ENCODE data around the genes AKR1B1 and DGKI.

DNA sequence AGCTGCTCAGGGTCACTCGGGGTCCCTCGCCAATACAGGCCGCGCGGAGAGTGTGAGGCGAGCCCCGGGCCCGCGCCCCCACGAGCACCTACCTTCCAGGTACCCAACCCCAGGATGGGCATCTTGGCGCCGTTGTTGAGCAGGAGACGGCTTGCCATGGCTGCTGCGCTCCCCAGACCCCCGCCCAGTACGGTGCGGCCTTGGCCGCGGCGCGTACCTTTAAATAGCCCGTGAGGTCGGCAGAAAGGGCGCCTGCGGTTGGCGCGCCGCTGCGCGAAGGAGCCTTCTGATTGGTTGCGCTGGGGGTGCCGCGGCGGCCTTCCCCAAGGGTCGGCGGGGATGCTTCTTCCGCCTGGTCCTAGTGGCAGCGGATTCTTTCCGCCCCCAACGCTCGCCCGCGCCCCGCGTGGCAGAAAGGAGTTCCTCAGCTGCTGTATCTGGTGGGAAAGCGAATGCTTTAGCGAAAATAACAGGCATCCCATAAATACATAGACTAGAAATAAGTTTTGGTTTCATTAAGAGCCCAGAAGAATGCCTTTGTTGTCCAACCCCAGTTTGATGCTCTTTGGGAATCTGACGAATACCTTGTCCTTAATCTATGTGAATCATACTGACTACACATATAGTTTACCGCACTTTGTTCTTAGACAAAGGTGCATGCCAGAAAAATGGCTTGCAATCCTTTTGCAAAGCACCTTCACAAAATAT lies at the start of gene AKR1B1:
TSS of gene AKR1B1 (minus strand) at position 196 of the 708 bp plus-strand sequence.
- PRO-cap, 2 experiments, result peak in 2 of 2 experiments; most common minus-strand start position 194 of the sequence (in 2)

DNA sequence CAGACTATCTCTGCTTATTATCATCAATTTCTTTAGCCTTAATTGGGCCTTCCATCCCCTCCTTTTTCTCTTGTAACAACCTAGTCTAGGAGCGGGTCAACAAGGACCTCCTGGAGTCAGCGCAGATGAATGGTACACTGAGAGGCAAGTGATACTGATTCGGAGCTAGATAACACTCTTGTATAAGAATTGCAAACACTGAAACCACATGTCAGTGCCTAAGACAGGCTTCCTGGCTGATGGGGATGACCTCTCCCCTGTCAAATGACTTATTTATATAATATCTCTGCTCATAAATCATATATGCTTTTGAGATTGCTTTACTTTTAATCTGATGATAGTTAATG lies 22.7 kb downstream of the BPGM start:
- PRO-cap, 2 experiments, result no peak in any of the 2 experiments

DNA sequence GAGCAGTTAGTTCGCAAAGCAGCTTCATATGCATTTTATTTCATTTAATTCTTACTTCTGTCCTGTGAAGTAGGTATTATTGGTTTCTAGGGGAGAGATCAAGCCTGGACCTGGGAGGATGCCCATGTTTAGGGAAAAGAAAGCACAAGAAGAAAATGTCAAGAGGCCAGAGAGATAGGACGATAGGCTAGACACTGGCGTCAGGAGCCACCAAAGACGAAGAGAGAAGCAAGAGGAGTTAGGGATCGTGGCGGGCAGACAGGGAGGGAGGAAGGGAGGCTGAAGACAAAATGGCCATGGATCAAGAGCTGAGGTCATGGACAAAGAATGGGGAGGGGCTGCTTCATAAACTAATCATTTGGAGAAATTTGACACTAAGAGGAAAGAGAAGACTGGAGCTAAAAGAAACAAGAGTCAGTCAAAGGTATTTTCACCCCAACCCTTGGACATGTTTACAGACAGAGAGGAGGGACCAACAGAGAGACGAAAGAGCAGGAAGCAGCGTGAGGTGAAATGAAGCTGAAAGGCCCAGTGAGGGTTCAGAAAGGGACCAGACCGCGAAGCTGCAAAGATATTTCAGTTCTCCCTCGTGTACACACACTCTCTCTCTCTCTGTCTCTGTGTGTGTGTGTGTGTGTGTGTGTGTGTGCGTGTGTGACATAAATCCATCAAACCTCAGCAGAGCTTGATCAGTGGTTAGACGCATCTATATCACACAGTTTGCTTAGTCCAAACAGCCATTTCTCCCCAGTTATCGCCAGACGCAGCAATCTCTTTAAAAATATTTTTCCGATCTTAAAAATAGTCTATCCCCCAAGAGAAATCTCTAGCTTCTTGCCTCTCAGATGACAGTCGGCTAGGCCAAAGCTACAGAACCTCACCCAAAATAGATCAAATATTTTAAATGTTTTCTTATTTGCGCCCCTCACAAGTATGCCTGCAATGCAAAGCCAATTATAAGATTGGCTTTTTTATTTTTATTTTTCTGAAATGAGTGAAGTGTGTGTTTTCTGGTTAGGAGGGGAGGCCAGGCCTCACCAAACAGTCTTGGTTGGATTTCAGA lies 12.5 kb upstream of the CALD1 start:
- PRO-cap, 2 experiments, result no peak in any of the 2 experiments

DNA sequence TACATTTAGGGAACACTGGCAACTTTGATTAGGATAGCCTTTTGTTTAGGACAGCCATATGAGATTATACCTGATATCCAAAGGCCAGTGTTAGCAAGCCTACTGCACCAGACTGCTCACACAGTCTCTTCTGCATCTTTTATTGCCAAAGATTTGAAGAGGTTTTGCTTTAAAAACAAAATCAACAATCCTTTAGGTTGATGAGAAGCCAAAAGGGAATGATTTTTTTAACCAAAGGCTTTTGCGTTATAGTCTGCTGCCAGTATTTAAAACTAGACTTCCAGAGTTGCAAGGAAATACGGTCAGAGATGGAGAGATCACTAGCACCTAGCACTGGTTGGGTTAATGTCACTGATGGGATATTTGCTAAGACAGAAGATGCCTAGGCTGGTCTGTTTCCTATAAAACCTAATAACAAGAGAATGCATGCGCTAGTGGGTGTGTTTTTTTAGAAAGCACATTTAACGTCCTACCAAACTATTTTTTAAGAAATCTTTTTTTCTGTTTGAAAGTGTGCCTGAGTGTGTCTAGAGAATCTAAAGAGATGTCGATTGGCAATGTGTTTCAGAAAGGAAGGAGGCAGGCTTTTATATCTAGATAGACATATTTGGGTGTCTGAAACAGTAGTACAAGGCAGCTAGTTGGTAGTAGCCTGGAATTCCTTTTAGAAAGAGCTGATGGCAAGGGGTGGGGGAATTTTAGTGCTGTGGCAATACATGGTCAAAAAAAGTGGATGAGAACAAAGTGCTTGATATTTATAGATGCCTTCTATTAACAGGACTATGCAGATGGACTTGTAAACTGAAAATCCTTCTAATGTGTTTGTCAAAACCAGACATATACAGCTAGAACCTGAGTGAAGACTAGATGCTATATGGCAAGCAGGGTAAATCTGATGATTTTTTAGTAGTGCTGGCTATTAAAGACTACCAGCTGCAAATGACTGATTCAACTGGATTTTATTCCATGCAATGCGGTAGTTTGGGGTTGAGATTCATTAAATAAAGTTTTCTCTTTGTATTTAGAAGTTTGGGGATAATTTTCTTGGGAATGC lies 885 bp downstream of the CALD1 start:
- PRO-cap, 2 experiments, result no peak in any of the 2 experiments

GRCh38 chr7:134781923-134782546 lies 2.6 kb downstream of the CALD1 start:
- PRO-cap, 2 experiments, result no peak in any of the 2 experiments

DNA sequence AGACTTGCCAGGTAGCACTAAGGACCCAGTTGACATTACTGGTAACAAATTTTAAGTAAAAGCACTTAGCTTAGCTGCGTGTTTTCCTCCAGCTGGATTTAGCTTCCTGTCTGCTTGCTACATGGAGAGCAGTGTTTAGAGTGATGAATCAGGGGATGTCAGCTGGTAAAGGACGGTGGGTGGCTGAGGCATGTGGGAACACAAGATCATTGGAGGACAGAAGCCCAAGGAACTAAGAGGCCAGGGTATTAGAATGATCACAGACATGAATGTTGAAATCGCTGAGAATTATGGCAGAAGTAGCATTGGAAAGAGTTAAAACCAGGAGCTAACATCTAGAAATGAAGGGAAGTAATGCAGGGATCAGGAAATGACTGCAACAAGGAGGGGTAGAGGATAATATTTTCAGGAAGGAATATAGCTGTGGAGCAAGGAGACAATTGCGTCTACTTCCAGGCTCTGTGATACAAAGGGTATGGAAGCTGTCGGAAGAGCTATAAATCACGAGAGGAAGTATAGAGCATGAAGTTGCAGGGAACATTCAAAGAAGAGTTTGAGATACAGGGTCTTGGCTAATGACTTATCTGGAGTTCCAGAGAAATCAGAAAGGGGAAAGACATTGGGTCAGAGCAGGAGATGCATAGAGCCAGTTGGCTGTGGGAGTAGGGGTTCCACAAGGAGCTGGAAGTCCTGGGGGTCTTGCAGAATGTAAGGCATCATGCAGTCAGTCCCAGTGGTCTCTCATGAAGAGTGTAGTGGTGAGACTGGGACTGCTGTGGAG lies 34.5 kb downstream of the CALD1 start:
- PRO-cap, 2 experiments, result no peak in any of the 2 experiments

GRCh38 chr7:135161991-135163074 lies 8.2 kb downstream of the CYREN start:
- PRO-cap, 2 experiments, result peak in 1 of 2 experiments; most common plus-strand start chr7:135162777 (in 1)

- PRO-cap, 2 experiments, result no peak in any of the 2 experiments
Observed at GRCh38 chr7:135171271-135172371, 1.1 kb upstream of the CYREN start.

DNA sequence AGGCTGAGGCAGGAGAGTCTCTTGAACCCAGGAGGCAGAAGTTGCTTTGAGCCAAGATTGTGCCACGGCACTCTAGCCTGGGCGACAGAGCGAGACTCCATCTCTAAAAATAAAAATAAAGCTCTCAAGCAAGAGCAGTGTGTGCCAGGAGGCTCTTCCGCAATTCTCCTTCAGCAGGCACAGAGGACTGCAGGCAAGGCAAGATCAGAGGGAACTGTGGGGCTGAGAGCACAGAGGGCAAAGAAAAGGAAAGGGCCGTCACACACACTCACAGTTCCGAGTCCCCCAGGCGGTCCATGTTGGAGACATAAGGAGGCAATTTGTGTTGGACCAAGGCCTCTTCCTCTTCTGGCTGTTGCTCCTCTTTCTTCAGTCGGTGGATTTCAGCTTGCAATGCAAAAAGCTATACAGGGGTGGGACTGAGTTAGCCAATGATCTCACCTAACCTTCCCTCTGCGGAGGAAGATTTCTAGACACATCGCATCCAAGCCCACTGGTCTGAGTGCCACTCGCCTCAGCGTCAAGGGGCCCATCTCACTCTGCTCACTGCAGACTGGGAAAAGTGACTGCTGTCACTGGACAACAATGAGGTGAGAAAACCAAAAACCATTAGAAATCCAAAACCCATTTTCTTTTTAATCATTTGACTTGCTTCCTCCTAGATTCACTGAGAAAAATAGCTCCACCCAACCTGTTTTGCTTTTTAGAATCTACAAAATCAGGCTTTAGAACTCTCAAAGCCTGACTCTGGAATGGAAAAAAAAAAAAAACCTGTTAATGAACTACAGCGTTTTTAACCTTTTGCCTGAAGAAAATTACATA lies 5.5 kb downstream of the WDR91 start:
- PRO-cap, 2 experiments, result no peak in any of the 2 experiments

DNA sequence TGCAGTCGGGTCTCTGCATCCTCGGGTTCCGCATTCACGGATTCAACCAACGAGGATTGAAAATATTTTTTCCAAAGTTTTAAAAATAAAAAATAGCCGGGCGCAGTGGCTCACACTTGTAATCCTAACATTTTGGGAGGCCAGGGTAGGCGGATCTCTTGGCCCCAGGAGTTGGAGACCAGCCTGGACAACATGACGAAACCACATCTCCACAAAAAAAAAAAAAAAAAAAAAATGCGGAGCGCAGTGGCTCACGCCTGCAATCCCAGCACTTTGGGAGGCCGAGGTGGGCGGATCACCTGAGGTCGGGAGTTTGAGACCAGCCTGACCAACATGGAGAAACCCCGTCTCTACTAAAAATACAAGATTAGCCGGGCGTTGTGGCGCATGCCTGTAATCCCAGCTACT lies 877 bp upstream of the WDR91 start:
- PRO-cap, 2 experiments, result no peak in any of the 2 experiments

DNA sequence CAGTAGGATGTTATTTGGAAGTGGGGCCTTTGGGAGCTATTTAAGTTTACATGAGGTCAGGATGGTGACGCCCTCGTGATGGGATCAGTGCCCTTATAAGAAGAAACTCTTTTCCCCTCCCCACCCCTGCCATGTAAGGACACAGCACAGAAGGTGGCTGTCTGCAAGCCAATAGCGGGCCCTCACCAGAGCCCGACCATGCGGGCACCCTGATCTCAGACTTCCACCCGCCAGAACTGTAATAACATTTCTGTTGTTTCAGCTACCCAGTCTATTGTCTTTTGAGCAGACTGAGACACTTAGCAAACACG lies 58.0 kb downstream of the STRA8 start:
- PRO-cap, 2 experiments, result no peak in any of the 2 experiments

DNA sequence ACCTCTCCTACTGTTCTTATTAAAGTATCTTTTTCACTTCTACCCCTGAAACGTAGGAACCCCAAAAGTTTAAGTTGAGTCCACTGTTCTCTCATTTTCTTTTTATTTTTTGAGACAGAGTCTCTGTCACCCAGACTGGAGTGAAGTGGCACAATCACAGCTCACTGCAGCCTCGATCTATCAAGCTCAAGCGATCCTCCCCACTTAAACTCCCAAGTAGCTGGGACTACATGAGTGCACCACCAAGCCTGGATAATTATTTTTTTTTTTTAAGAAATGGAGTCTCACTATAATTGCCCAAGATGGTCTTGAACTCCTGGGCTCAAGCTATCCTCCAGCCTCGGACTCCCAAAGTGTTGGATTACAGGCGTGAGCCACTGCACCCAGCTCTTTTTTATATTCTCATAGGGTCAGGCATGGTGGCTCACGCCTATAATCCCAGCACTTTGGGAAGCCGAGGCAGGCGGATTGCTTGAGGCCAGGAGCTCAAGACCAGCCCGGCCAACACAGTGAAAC lies 13.1 kb downstream of the CNOT4 start:
- PRO-cap, 2 experiments, result no peak in any of the 2 experiments

DNA sequence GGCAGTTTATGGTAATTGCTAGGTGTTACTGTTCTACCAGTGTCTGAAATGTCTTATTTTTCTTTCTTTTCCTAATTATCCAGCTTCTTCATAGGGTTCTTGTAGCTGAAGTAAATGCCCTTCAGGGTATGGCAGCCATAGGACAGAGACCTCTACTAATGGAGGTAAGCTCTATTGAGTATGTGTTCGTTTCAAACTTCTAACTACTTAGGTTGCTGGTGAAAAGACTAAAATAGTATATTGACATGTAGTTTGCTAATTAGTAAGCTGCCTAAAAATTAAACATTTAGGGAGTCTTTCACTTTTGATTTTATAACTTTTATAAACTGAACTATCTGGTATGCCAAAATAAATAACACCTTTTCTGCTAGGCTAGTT lies 44.8 kb upstream of the STMP1 start:
- PRO-cap, 2 experiments, result no peak in any of the 2 experiments

DNA sequence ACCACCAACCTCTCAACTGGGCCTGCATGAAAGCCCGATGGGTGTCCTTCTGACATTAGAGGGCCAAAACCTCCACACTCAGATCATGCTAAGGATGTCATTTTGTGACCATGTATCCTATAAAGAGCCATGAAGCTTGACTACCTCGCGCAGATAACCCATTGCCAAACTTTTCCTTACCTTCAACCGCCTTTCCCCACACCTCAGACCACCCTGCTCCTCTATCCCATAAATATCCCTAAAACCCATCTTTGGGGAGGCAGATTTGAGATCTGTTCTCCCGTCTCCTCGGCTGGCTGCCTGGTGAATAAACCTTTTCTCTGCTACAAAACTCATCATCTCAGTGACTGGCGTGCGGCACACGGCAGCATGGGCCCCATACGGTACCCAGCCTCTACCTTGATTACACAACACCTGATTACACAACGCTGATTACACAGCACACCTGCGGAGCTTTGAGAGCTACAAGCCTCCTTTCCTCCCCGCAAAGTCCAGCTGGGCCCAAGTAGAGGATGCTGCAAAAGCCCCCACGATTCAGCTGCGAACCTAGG lies 633 bp upstream of the STMP1 start:
- PRO-cap, 2 experiments, result no peak in any of the 2 experiments

DNA sequence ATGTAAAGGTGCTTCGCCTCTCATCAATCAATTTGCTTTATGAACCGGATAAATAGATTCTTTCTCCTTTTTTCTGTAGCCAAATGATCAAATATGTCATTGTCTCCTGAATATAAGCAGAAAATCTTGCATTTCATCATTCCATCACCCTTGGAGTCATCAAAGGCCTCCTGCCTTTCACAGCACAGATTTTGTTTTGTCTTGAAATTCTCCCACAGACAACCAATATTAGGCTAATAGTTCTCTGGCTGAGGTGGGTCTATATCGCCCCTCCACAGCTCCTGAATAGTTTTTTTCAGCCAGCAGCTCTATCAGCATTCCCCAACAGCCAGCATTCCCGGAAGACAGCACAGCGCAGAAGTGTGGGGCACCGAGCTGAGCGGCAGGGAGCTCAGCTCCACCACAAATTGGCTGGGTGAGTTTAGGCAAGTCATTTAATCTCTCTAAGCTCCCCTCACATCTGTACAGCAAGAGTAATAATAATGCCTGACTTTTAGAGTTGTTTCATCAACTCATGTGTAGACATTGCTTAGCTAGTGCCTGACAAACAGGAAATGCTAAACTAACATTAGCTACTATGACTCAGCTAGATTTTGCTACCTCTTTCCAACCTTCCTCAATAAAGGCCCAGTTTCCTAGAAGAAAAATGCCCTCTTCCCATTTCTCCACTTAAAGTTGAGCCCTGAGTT lies 247.8 kb upstream of the PTN start:
- PRO-cap, 2 experiments, result no peak in any of the 2 experiments

DNA sequence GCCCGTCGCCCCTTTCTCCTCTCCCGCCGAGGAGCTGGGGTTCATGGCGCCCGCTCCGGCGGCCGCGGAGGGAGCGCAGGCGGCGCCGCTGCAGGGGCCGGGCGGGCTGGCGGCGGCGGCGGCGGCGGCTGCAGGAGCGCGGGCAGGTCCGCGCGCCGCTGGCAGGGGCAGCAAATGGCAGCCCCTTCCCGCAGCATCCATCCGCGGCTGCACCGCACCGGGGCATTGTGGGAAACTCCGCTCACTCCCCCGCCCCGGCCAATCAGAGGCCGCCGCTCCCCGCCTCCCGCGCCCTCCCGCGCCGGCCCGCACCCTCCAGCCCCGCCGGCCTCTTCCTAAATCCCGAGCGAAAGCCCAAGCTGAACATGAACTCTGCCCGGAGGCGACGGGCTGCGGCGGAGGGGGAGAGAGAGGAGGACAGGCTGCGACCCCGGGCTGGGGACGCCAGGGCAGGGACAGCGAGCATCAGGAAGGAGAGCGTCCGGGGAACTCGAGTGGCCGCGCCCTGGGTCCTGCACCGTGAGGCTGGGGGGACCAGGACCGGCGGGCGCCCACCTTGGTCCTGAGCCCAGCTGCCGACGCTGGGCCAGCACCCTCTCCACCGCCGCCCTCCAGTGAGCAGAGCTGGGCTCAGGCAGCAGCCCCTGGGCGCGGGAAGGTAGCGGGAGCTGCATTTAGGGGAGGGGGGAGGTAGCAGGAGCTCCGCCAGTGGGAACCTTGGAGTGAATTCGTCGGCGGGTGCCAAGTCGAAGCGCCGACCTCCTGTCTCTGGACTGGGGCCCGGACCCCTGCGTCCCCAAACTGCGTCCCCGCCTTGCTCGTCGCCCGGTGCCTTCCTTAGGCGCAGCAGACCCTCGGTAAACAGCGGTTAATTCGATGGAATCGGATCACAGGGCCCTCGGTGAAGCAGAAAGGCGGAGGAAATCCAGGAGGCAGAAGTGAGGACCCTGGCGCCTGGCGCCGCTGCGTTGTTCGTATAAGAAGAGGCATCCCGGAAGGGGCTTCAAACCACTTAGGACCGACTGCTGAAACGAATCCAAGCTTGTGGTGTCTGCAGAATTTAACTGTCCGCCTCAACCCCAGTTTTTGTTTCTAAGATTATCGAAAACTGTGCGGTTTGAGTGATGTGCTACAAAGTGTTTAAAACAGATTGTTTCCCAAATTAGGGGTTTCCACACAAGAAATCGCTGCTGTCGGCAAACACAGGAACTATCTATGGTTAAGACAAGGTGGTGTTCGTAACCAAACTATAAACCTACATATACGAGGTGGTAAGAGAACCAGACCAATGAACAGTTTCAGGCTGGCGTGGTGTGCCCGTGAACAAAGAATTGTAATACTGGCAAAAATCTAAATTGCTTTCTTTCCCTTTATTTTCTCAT lies at the start of gene DGKI:
TSS of gene DGKI (minus strand) at position 313 of the 1,382 bp plus-strand sequence.
- PRO-cap, 2 experiments, result no peak in any of the 2 experiments

- PRO-cap, 2 experiments, result no peak in any of the 2 experiments
Observed at GRCh38 chr7:137870842-137871668, 24.3 kb upstream of the DGKI start.

GRCh38 chr7:137876336-137877271 lies 29.8 kb upstream of the DGKI start:
- PRO-cap, 2 experiments, result no peak in any of the 2 experiments

DNA sequence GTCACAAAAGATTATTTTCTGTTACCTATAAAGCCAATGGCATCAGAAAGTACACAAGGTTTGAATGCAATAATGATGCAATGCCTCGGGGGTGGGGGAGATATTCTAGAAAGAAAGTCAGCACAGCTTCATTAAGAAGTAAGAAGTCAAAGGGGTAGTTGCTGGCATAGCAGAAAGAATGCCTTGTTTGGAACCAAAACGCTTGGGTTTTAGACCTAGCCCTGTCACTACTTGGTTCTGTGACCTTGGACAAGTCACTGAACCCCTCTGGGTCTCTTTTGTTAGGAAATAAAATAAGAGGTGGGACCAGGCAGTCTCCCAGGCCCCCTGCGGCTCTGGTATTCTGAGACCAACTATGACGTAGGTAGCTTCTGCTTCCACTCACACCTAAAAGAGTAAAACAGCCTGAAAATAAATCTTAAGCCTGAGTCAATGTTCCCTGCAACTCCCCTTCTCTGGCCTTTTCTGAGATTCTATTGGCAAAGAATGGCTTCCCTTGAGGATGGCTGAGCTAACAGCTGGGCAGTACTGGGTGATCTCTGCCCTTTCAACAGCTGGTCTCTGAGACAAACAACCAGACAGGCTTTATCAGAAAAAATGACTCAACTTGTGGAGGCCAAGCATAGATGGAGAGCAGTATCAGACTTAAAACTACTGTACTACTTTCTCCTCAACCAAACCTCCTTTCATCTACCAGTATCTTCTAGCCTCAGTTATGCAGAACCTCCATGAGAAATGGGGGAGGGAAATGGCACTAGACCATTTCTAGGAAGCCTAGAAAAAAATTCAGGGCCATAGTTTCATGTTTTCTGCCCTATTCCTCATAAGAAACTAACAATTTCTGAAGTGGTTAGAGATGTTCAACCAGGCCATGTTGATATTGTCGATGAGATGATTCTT lies 58.8 kb downstream of the CREB3L2 start:
- PRO-cap, 2 experiments, result no peak in any of the 2 experiments

GRCh38 chr7:137954515-137955268 lies 47.2 kb downstream of the CREB3L2 start:
- PRO-cap, 2 experiments, result no peak in any of the 2 experiments